Heart left ventricle (tissue), 7 donors: ENCODE data around the genes AWAT2 and FAM236A.

DNA sequence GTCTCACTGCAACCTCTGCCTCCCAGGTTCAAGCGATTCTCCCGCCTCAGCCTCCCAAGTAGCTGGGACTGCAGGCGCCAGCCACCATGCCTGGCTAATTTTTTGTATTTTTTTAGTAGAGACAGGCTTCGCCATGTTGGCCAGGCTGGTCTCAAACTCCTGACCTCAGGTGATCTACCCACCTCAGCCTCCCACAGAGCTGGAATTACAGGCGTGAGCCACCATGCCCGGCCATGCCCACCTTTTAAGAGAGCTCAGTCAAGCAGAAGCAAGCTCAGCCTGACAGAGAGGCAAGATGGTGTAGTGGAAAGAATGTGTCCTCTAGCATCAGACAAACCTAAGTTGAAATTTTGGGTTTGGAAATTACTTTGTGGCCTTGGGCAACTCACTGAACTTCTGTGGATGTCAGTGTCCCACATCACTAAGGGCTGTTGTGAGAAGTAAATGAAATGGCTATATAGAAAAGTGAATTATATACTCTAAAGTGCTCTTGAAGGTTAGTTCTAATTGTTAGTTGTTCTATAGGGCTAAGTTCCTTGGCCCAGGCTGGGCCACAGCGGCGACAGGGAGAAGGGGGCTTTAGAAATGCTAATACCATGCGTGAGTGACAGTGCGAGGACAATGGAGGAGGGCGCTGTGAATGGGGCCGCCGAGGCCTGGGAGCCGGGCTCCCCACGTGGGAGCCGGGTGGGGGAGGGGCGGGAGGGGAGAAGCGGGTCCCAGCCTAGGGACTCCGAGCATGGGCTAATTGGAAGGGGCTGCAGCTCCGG is 15.7 kb downstream of the PJA1 start:
- PRO-cap, 6 experiments = no peak in any of the 6 experiments
- RAMPAGE, long total RNA, 2 experiments = no peak in any of the 2 experiments
- RRBS = 42% methylated on average over 5 of the region's 20 CpGs

- PRO-cap, 6 experiments = no peak in any of the 6 experiments
- RAMPAGE, long total RNA, 2 experiments = no peak in any of the 2 experiments
- RRBS = no CpG with 5 or more reads among the region's 5 CpGs
These were observed 59.4 kb downstream of the AWAT2 start for GRCh38 chrX:69990304-69990739.

DNA sequence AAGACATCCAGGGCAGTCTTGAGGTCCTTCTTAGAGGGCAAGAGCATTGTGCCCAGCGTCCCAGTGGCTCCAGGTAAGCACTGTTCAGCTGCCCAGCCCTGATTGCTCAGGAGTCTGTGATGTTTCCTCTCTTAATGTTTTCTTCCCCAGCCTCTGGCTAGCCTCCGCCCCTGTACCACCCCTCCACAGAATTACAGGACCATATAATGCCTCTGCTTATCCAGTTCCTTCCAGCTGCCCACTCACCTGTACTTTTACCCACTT is at the start of gene AWAT2:
Gene AWAT2 (minus strand): TSS at position 53 of the 264 bp plus-strand sequence.
- PRO-cap, 6 experiments = no peak in any of the 6 experiments
- RAMPAGE, long total RNA, 2 experiments = no peak in any of the 2 experiments
- RRBS = no CpG with 5 or more reads among the region's 2 CpGs

DNA sequence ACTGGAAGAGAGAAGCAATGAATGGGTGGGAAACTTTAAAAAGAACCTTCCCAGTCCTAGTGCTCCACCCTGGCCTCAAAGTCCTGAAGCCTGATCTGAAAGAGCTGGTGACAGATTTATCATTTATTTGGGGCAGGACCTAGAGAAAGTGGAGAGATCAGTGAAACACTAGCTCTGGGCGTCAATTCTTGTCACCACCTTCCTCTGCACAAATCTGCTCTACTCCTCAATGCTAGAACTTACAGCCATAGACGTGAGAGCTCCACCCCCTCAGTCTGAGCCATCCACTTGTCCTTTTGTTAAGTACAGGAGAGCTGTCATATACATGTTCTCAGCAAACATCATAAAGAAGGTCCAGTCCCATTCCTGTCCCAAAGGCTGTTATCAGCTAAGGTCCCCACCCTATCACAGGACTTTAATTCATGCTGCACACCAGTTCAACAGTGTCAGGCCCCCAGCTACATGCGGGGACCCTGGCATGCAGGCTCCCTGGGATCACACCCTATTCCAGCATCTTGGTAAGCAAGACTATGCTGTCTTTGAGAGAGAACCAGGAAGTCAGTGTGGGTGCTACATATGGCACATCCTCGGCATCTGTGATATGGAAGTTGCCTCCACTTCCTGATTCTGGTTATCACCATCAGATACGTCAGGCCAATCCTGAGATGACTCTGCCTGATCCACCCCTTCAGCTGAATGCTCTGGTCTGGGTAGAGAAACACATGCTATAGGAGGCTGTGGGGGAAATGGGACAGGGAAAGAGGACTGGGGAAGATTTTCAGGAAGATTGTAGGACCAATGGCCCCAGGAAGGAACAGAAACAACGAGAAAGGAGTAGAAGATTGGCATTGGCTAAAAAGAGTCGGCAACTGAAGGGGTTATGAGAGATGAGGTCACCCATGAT is 2.3 kb downstream of the P2RY4 start:
- PRO-cap, 6 experiments = no peak in any of the 6 experiments
- RAMPAGE, long total RNA, 2 experiments = no peak in any of the 2 experiments
- RRBS = no CpG with 5 or more reads among the region's 7 CpGs

- PRO-cap, 6 experiments = peak in 6 of 6 experiments; most common plus-strand start chrX:70452319 (in 6)
- RAMPAGE, long total RNA, 2 experiments = start-site peak on the plus strand in 1 of 2 experiments, at chrX:70452486-70452535 at its widest, 6 reads per replicate
- RRBS = 3% methylated on average over 33 of the region's 56 CpGs
These were observed 7.6 kb downstream of the DLG3 start for GRCh38 chrX:70451816-70453097.

DNA sequence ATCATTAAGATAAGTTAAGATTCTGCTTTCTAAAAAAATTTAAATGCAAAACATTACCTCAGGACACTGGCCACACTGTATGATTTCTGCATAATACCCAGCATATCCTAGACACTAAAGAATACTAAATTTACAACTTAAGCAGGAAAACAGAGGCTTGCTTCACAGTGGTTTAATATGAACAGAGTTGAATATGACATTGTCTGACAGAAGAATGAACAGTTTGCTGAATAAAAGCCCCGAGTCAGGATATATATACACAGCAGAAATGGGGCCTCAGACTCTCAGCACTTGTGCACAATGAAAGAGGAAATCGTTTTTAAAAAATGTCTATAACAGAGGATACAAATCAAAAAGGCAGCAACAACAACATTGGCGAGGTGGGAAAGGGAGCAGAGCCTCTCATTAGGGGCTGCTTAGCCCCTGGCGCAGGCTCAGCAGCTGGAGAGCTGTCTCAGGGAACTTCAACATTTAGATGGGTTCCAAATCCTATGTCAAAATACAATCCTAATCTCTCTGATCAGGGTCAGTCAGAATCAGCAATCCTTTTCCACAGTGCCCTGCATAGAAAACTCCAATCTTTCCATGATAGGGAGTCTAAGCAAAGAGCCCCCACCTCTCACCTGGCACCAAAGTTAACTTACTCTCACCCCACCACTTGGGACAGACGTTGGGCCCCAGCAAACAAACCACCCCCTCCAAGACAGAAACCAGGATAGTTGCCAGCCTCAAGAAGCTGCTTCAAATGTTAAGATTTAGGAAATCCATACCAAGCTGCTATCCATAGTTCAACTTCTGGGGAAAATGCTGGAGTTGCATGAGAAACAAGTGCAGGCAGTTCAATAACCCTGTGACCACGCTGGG is 8.8 kb downstream of the SNX12 start:
- PRO-cap, 6 experiments = no peak in any of the 6 experiments
- RAMPAGE, long total RNA, 2 experiments = no peak in any of the 2 experiments
- RRBS = no CpG with 5 or more reads among the region's 6 CpGs

- PRO-cap, 6 experiments = no peak in any of the 6 experiments
- RAMPAGE, long total RNA, 2 experiments = no peak in any of the 2 experiments
- RRBS = no CpG with 5 or more reads among the region's 4 CpGs
These were observed 3.7 kb downstream of the CXorf65 start for GRCh38 chrX:71102617-71103531.

DNA sequence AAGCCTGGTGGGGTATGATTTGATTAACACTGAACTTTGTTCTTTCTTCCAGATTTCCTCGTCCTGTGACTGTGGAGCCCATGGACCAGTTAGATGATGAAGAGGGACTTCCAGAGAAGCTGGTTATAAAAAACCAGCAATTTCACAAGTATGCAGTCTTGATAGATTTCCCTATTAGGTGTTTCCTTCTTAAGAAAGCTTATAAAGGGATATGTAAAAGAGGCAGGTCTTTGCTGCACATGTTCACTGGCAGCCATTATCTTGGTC is 5.1 kb upstream of the ITGB1BP2 start:
- PRO-cap, 6 experiments = no peak in any of the 6 experiments
- RAMPAGE, long total RNA, 2 experiments = no peak in any of the 2 experiments
- RRBS = no CpG with 5 or more reads among the region's 1 CpG

DNA sequence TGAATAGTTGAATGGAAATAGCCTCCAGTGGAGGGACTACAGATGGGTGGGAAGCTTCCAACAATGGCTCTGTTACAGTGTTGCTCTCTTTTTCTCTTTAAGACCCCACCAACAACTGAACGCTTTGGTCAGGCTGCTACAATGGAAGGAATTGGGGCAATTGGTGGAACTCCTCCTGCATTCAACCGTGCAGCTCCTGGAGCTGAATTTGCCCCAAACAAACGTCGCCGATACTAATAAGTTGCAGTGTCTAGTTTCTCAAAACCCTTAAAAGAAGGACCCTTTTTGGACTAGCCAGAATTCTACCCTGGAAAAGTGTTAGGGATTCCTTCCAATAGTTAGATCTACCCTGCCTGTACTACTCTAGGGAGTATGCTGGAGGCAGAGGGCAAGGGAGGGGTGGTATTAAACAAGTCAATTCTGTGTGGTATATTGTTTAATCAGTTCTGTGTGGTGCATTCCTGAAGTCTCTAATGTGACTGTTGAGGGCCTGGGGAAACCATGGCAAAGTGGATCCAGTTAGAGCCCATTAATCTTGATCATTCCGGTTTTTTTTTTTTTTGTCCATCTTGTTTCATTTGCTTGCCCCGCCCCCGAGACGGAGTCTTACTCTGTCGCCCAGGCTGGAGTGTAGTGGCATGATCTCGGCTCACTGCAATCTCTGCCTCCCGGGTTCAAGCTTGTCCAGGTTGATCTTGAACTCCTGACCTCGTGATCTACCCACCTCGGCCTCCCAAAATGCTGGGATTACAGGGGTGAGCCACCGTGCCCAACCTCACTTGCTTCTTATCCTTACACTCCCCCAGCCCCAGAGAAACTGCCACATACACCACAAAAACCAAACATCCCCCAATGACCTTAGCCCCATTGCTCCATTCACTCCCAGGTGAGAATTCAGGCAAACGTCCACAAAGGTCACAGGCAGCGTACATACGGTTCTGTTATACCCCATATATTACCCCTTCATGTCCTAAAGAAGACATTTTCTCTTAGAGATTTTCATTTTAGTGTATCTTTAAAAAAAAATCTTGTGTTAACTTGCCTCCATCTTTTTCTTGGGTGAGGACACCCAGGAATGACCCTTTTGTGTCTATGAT is 1.4 kb upstream of the ITGB1BP2 start:
- PRO-cap, 6 experiments = no peak in any of the 6 experiments
- RAMPAGE, long total RNA, 2 experiments = no peak in any of the 2 experiments
- RRBS = no CpG with 5 or more reads among the region's 18 CpGs

GRCh38 chrX:71393935-71394256 is 27.7 kb downstream of the TAF1 start:
- PRO-cap, 6 experiments = no peak in any of the 6 experiments
- RAMPAGE, long total RNA, 2 experiments = no peak in any of the 2 experiments
- RRBS = no CpG with 5 or more reads among the region's 4 CpGs

- PRO-cap, 6 experiments = no peak in any of the 6 experiments
- RAMPAGE, long total RNA, 2 experiments = no peak in any of the 2 experiments
- RRBS = no CpG with 5 or more reads among the region's 3 CpGs
These were observed 13.2 kb downstream of the OGT start for GRCh38 chrX:71546227-71546453.

- PRO-cap, 6 experiments = no peak in any of the 6 experiments
- RAMPAGE, long total RNA, 2 experiments = no peak in any of the 2 experiments
- RRBS = no CpG with 5 or more reads among the region's 11 CpGs
These were observed 849 bp upstream of the CXCR3 start for GRCh38 chrX:71619037-71619683.

- PRO-cap, 6 experiments = peak in 1 of 6 experiments; most common minus-strand start chrX:71636981 (in 1)
- RAMPAGE, long total RNA, 2 experiments = no peak in any of the 2 experiments
- RRBS = no CpG with 5 or more reads among the region's 7 CpGs
These were observed 18.5 kb upstream of the CXCR3 start for GRCh38 chrX:71636795-71637323.

- PRO-cap, 6 experiments = peak in 1 of 6 experiments; most common plus-strand start chrX:71942063 (in 1); most common minus-strand start chrX:71941999 (in 1)
- RAMPAGE, long total RNA, 2 experiments = no peak in any of the 2 experiments
- RRBS = no CpG with 5 or more reads among the region's 3 CpGs
These were observed 31.1 kb downstream of the NHSL2 start for GRCh38 chrX:71941760-71942160.

GRCh38 chrX:71991080-71991552 is 80.5 kb downstream of the NHSL2 start:
- PRO-cap, 6 experiments = no peak in any of the 6 experiments
- RAMPAGE, long total RNA, 2 experiments = no peak in any of the 2 experiments
- RRBS = no CpG with 5 or more reads among the region's 5 CpGs

DNA sequence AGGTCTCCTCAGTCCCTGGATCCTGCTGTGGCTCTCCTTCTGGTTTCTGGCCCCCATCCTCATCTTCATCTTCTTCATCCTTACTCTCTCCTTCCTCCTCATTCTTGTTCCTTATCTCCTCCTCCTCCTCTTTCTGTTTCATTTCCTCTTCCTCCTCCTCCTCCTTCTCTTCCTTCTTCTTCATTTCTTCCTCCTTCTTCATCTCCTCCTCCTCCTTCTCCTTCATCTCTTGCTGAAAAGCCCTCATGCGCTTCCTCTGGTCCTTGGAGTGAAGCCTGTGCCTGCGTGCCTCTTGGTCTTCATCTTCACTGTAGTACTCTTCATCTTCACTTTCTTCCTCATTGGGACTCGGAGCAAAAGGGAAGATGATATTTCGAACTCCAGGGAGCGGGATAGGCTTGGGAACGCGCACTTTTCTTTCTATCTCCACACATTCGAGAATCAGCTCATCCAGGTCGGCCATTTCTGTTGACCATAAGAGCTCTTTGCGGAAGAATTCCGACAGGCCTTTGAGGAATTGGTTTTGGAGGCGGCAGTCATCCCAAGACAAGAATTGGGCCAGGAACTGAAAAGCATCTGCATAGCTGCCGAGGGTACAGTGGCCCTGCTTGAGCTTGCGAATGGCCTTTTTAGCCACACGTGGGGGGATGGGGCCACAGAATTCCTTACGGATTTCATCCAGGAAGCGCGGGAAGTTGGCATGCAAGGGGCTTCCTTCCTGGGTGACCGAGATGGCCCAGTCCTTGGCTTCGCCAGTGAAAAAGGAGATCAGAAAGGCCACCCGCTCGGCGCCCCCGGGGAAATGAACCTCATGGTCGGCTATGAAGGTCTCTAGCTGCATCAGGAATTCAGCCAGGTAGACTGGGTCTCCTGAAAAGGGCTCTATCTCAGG is 51.1 kb upstream of the PIN4 start:
- PRO-cap, 6 experiments = no peak in any of the 6 experiments
- RAMPAGE, long total RNA, 2 experiments = no peak in any of the 2 experiments
- RRBS = no CpG with 5 or more reads among the region's 25 CpGs

- PRO-cap, 6 experiments = no peak in any of the 6 experiments
- RAMPAGE, long total RNA, 2 experiments = no peak in any of the 2 experiments
- RRBS = no CpG with 5 or more reads among the region's 6 CpGs
These were observed 26.5 kb upstream of the PHKA1 start for GRCh38 chrX:72740632-72741065.

- PRO-cap, 6 experiments = no peak in any of the 6 experiments
- RAMPAGE, long total RNA, 2 experiments = no peak in any of the 2 experiments
- RRBS = no CpG with 5 or more reads among the region's 9 CpGs
These were observed at the start of gene FAM236A for GRCh38 chrX:72938151-72938513. FAM236A (plus strand) TSS chrX:72938206.

- PRO-cap, 6 experiments = no peak in any of the 6 experiments
- RAMPAGE, long total RNA, 2 experiments = no peak in any of the 2 experiments
These were observed 48.7 kb upstream of the CDX4 start for GRCh38 chrX:73398244-73398505.

GRCh38 chrX:73563982-73564473 is 1.0 kb downstream of the CHIC1 start:
- PRO-cap, 6 experiments = no peak in any of the 6 experiments
- RAMPAGE, long total RNA, 2 experiments = no peak in any of the 2 experiments
- RRBS = no CpG with 5 or more reads among the region's 6 CpGs